Measurements from ENCODE around the genes RFT1 and WNT5A.

DNA sequence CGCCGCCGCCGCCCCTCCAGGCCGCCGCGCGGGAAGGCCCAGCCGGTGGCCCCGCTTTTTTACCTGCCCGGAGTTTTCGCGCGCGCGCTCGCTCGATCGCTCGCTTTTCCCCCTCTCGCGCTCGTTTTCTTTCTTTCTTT is 250 bp downstream of the SFMBT1 start:
- PRO-cap, result no peak
CAGE:
- cytosol, long polyA minus RNA, result no peak
- cytosol, long polyA plus RNA, result no peak
- long polyA plus RNA, result no peak
- nucleus, long polyA minus RNA, result no peak
- nucleus, long polyA plus RNA, result no peak

DNA sequence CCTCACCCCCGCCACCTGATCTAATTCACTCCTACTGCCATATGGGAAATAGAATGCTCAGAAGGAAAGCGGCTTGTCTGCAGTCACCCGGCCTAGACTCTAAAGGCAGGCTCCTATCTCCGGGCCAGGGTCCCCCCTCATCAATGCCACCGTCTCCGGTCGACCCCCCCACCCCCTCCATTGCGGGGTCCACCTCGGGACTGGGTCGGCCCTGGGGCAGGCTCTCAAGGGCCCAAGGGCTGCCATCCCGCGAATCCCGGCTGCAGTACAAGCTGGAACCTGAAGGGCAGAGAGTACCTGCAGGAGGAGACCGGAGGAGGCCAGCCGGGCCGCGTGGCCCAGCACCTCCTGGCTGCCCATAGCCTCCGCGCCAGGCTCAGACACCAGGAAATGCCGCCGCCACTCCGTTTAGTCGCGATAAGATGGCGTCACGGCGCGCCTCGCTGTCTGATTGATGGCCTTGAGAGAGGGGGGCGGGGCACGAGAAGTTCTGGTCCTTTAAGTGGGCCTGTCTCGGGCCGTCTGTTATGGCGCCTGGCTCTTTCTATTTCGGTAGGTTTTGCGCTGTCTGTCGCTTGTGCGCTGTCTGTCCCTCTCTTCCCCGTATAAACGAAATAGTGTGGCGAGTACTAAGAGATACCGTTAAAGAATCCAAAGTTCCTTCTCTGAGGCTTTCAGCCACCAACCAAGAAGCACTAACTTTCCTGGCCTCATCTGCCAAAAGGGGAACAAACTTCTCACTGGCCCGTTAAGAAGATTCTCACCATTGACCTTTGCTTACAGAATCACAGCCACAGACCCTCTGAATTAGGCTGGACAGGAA is at the start of gene RFT1:
TSS of gene RFT1 (minus strand) at position 395 of the 823 bp plus-strand sequence.
- PRO-cap, result bidirectional peak, plus-strand start at position 528 of the sequence, minus-strand start at position 382 of the sequence
CAGE:
- cytosol, long polyA minus RNA, result start-site peak on the minus strand centred at position 395 of the sequence, 8 bp wide, 74 reads
- cytosol, long polyA plus RNA, result start-site peak on the minus strand centred at position 379 of the sequence, 39 bp wide, 146 and 110 reads in 2 replicates
- long polyA plus RNA, result start-site peak on the minus strand centred at position 379 of the sequence, 40 bp wide, 414 and 335 reads in 2 replicates
- nucleus, long polyA minus RNA, result start-site peak on the minus strand centred at position 384 of the sequence, 30 bp wide, 218 reads
- nucleus, long polyA plus RNA, result no peak

- PRO-cap, result no peak
CAGE:
- cytosol, long polyA minus RNA, result no peak
- cytosol, long polyA plus RNA, result no peak
- long polyA plus RNA, result no peak
- nucleus, long polyA minus RNA, result no peak
- nucleus, long polyA plus RNA, result no peak
These were observed 1.6 kb upstream of the RFT1 start for GRCh38 chr3:53131879-53132278.

GRCh38 chr3:53152235-53152456 is 8.9 kb upstream of the PRKCD start:
- PRO-cap, result no peak
CAGE:
- cytosol, long polyA minus RNA, result no peak
- cytosol, long polyA plus RNA, result no peak
- long polyA plus RNA, result no peak
- nucleus, long polyA minus RNA, result no peak
- nucleus, long polyA plus RNA, result no peak

DNA sequence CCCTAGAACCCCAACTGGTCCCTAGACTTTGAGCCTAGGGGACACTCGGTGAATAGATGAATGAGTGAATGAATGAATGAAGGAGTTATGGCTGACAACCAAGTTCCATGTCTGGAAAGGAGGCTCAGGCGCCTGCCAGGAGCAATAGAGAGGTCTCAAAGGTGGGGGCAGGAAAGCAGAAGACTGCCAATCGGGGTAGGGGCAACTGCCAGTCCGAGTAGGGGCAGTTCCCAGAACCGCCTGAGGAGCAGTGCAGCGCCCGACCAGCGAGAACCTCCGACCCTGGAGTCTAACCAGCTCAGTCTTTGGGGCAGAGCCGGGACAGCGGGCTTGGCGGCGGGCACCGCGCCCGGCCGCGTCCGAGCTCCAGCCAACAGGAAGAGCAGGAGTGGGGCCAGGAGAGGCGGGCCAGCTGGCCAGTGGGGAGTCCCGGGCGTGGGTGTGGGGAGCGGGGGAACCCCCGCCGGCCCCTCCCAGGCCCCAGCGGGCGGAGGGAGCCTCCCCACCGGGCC is 508 bp upstream of the PRKCD start:
- PRO-cap, result bidirectional peak, plus-strand start at position 301 of the sequence, minus-strand start at position 291 of the sequence
CAGE:
- cytosol, long polyA minus RNA, result no peak
- cytosol, long polyA plus RNA, result no peak
- long polyA plus RNA, result no peak
- nucleus, long polyA minus RNA, result no peak
- nucleus, long polyA plus RNA, result no peak

- PRO-cap, result no peak
CAGE:
- cytosol, long polyA minus RNA, result no peak
- cytosol, long polyA plus RNA, result no peak
- long polyA plus RNA, result no peak
- nucleus, long polyA minus RNA, result no peak
- nucleus, long polyA plus RNA, result no peak
These were observed 25.5 kb downstream of the TKT start for GRCh38 chr3:53230241-53230753.

- PRO-cap, result no peak
CAGE:
- cytosol, long polyA minus RNA, result no peak
- cytosol, long polyA plus RNA, result no peak
- long polyA plus RNA, result no peak
- nucleus, long polyA minus RNA, result no peak
- nucleus, long polyA plus RNA, result no peak
These were observed 15.6 kb upstream of the CACNA1D start for GRCh38 chr3:53478843-53479239.

DNA sequence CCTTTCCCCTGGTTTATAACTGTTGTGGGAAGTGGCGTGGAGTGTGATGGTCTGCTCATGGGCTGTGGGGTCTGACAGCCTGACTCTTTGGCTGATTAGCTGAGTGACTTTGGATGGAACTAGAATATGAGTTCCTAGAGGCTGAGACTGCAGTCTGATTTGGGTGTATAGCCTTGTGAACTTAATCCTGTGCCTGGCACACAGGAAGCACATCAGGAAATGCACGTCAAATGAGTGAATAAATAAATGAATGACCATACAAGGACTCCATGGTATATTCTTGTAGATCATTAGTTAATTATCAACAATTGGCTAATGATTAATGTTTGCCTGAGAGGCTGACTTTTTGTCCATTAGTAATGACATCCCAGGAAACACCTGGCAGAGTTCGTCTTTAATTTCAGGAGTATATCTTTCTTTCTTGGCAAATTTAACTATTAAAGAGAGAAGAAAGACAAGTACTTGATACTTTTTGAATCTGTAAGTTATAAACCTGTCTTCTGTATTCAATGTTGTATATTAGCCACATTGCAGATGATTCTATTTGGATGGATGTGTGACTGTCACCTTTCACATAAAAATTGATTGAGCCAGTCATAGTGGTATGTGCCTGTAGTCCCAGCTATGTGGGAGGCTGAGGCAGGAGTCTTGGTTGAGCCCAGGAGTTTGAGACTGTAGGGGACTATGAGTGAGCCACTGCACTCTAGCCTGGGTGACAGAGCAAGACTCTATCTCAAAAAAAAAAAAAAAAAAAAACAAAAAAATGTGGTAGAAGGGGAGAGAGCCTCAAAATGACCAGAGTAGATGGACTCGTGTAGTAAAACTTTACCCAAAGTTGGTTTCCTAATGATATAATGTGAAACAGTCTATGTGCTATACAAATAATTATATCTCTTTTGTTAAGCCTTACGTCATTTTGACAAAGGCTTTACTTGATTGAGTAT is 12.2 kb downstream of the CACNA1D start:
- PRO-cap, result no peak
CAGE:
- cytosol, long polyA minus RNA, result no peak
- cytosol, long polyA plus RNA, result no peak
- long polyA plus RNA, result no peak
- nucleus, long polyA minus RNA, result no peak
- nucleus, long polyA plus RNA, result no peak

DNA sequence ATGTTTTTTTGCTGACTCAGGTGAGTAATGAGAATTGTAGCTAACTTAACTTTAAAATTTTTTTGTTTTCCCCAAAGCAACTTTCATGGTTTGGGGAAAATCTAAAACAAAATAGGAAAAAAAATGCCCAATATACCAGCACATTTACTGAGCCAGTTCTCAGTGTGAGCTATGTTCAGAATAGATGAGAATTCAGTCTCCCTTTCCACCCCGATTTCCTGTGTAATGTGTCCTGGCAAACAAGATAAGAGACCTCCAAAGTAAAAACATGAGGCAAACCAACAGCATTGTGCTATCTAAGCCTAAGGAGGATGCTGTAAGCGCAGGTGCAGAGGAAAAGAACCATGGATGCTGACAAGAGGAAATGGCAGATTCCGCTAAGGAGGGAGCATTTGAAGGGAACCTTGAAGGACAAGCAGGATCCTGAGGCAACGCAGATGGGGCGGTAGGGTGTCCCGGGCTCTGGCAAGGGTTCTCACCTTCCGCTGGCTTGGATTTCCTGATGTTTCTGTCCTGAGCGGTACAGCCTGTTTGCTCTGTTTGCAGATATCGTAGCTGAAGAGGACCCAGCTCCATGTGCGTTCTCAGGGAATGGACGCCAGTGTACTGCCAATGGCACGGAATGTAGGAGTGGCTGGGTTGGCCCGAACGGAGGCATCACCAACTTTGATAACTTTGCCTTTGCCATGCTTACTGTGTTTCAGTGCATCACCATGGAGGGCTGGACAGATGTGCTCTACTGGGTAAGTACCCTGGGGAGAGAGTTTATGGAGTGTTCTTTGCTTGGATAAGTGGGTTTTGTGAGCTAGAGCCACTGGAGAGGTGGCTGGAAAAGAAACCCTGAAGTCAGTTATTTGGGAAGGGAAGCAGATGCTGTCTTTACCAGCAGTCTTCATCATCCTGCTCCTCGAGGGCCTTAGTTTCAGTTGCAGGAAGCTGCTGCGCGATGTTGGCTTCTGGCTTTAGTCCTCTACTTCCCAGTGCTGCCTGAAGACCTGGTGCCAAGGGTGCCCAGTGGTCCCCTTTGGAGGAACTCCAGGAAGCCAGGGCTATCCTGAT is 171.7 kb downstream of the CACNA1D start:
- PRO-cap, result no peak
CAGE:
- cytosol, long polyA minus RNA, result no peak
- cytosol, long polyA plus RNA, result no peak
- long polyA plus RNA, result no peak
- nucleus, long polyA minus RNA, result no peak
- nucleus, long polyA plus RNA, result no peak

DNA sequence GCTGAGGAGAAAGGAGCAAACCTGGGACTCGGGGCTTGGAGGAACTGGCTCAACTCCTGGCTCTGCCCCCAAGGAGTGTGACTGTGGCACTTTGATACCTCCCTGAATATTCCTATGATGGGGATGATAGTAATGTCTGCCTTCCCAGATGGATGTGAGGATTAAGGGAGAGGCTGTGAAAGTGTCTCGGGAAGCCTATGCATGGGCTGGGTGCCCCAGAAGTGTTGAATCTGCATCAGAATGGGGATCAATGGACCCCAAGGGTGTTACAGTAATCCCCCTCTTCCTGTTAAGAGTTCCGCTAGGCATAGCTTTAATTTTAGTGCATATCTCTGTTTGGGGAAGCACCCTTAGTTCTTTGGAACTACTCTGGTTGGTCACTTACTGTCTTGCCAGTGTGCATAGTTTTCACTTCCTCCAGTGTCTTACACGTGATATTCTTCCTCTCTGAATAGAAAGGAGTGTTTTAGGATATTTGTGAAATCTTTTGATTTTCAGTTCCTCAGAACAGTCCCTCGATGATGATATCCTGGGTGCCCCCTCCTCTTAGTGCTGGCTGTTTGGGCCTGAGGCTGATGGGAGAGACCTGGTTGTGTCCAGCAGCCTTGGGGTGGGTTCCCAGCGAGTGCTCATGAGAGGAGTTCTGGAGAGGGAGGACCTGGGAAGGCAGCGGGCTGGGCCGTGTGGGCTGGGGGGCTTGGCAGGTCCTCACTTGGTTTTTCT is 97.5 kb downstream of the CHDH start:
- PRO-cap, result no peak
CAGE:
- cytosol, long polyA minus RNA, result no peak
- cytosol, long polyA plus RNA, result no peak
- long polyA plus RNA, result no peak
- nucleus, long polyA minus RNA, result no peak
- nucleus, long polyA plus RNA, result no peak

- PRO-cap, result no peak
CAGE:
- cytosol, long polyA minus RNA, result no peak
- cytosol, long polyA plus RNA, result no peak
- long polyA plus RNA, result no peak
- nucleus, long polyA minus RNA, result no peak
- nucleus, long polyA plus RNA, result no peak
These were observed 1.3 kb upstream of the CACNA2D3 start for GRCh38 chr3:54120890-54121642.

- PRO-cap, result no peak
CAGE:
- cytosol, long polyA minus RNA, result no peak
- cytosol, long polyA plus RNA, result no peak
- long polyA plus RNA, result no peak
- nucleus, long polyA minus RNA, result no peak
- nucleus, long polyA plus RNA, result no peak
These were observed 90.9 kb downstream of the LRTM1 start for GRCh38 chr3:54836814-54837490.

GRCh38 chr3:55486751-55487766 is at the start of gene WNT5A:
Gene WNT5A (minus strand): TSS chr3:55487306.
- PRO-cap, result no peak
CAGE:
- cytosol, long polyA minus RNA, result no peak
- cytosol, long polyA plus RNA, result no peak
- long polyA plus RNA, result no peak
- nucleus, long polyA minus RNA, result no peak
- nucleus, long polyA plus RNA, result no peak

GRCh38 chr3:55597747-55598264 is 110.7 kb upstream of the WNT5A start:
- PRO-cap, result no peak
CAGE:
- cytosol, long polyA minus RNA, result no peak
- cytosol, long polyA plus RNA, result no peak
- long polyA plus RNA, result no peak
- nucleus, long polyA minus RNA, result no peak
- nucleus, long polyA plus RNA, result no peak

GRCh38 chr3:56623272-56623901 is 59.7 kb downstream of the TASOR start:
- PRO-cap, result no peak
CAGE:
- cytosol, long polyA minus RNA, result no peak
- cytosol, long polyA plus RNA, result no peak
- long polyA plus RNA, result no peak
- nucleus, long polyA minus RNA, result no peak
- nucleus, long polyA plus RNA, result no peak

DNA sequence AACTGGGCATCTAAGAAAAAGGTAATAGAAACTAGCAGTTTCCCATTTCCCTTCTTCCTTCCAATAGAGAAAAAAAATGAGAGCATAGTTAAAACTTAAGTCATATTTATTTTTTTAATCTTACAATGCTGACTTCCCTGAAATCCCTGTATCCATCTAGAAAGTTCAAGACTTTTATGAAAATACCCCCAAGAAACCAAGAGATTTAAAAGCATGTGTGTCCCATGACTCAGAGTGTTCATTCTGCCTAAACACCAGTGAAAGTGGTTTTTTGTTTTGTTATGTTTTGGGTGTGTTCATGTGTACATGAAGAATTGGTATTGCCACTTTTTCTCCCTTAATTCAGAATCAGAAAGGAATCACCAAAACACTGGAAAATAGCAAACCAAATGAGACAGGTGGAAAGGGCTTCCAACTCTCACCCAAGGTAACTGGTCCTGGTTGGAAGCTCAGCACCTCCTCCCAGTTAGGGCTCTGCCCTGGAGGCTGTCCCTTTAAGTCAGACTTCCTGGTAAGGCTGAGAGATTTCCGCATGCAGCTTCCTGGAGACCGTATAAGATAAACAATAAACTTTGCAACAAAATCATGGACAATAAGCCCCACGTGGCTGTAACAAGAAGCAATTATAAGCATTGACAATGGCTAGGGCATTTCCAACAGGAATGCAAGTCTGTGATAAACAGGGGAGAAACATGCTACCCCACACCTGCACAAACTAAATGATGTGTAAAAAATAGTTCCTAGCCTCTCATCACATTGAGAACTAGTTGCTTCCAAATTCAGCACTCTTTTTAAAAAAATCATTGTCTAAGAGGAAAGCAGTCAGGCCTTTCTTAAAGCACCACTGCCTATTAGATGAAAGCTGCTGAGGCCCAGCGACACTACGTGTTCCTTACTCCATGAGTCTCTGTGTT is 122.0 kb upstream of the ARHGEF3 start:
- PRO-cap, result unidirectional peak, minus-strand start at position 178 of the sequence; unidirectional peak, minus-strand start at position 245 of the sequence; bidirectional peak, plus-strand start at position 667 of the sequence, minus-strand start at position 468 of the sequence
CAGE:
- cytosol, long polyA minus RNA, result no peak
- cytosol, long polyA plus RNA, result no peak
- long polyA plus RNA, result no peak
- nucleus, long polyA minus RNA, result no peak
- nucleus, long polyA plus RNA, result no peak

DNA sequence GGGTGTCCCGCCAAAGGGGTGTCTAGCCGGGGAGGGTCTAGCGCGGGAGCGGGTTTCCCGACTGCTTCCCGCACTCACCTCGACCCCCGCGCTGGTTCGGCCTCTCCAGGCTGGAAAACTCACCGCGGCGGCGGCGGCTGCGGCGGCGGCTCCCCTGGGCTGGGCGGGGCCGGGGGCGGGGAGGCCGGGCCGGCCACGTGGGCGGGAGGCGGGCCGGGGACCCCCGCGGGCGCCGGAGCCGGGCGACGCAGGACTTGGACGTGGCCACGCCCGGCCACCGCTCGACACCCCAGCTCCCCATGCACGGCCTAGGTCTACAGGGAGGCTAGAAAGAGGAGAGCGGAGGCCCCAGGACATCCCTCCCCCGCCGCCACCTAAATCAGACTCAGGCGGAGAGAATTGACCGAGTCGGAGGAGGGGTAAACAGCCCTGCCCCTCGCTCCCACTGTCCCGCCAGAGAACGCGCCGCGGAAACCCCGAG is 18.7 kb downstream of the SPATA12 start:
- PRO-cap, result bidirectional peak, plus-strand start at position 181 of the sequence, minus-strand start at position 121 of the sequence
CAGE:
- cytosol, long polyA minus RNA, result no peak
- cytosol, long polyA plus RNA, result no peak
- long polyA plus RNA, result no peak
- nucleus, long polyA minus RNA, result start-site peak on the minus strand centred at position 124 of the sequence, 35 bp wide, 24 reads
- nucleus, long polyA plus RNA, result no peak

DNA sequence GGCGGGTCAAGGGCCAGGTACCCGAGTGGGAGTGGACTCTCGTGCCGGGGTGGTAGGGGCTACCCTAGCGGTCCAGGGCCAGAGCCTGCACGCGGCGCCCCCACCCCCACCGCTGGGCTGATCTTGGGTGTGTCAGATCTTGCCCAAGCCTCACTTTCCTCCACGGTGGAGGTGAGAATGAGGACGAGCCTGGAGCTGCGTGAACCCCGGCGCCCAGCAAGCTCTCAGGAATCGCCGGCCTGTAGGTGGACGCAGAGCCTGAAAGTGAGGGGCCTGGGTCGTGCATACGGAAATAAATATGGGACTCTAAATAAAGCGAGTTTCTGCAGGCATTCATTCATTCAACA is 19.1 kb downstream of the SPATA12 start:
- PRO-cap, result no peak
CAGE:
- cytosol, long polyA minus RNA, result no peak
- cytosol, long polyA plus RNA, result no peak
- long polyA plus RNA, result no peak
- nucleus, long polyA minus RNA, result no peak
- nucleus, long polyA plus RNA, result no peak

DNA sequence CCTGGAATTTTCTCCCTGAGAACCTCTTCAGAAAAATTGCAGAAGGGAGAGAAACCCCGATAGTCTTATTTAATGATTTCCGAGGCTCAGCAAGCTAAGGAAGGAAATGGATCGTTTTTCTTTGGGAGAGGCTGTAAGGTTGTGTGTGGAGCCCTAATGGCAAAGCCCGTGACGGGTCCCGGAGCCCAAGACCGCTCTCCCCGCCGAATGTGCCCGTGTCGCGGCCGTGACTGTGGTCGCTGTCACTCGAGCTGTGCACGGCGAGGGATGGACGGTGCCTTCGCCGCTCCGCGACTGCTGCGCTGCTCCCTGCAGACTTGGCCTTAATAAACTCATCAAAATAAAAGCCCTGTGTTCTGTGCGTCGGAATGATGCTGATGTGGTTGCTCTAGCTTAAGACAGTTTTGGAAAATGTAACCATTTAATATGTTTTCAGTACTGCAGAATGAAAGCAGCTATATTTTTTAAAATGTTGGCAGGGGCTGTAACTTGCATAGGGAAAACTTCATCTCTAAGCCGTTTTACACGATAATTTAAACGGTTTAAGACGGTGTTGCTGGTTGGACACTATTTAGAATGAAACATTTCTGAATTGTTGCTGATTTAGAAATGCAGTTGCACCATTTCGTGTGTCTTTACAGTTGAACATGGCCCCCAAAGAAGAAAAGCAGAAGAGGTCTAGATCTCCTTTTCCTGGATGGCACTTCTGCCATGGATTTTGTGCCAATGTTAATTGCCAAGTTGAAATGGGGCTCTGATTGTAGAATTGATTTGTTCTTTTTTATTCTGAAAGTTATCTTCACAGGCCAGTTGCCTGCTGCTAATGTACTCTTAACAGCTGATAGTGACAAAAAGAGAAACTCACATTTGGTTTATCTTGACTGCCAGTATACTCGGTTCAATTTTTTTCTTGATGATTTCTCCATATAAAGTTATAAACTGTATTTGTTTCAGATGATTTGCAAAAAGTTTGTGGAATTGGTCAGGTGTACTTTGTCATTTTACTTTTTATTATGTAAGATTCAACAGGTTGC is 1.1 kb downstream of the APPL1 start:
- PRO-cap, result unidirectional peak, minus-strand start at position 299 of the sequence
CAGE:
- cytosol, long polyA minus RNA, result no peak
- cytosol, long polyA plus RNA, result no peak
- long polyA plus RNA, result no peak
- nucleus, long polyA minus RNA, result no peak
- nucleus, long polyA plus RNA, result no peak

DNA sequence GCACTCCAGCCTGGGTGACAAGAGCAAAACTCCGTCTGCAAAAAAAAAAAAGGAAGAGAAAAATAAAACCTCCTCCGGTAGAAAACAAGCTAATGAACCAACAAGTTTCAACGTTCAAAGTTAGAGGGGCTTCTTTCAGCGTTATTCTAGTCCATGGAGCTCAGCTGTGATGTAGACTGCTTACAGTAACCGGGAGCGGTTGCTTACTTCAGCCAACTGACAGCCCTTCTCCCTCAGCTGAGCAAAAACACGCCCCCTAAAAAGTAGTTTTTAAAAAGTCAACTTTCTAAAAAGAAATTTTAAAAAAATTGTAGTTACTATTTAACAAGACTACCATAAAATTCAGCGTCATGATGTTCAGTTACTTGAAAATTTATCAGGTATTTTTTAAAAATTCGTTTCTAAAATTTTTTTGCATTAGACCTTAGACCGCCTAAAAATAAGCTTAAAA is 1.2 kb downstream of the ARF4 start:
- PRO-cap, result no peak
CAGE:
- cytosol, long polyA minus RNA, result no peak
- cytosol, long polyA plus RNA, result no peak
- long polyA plus RNA, result no peak
- nucleus, long polyA minus RNA, result no peak
- nucleus, long polyA plus RNA, result no peak